Bronchial epithelial cell (primary cell): ENCODE measurements around a stretch of chr16.

GRCh38 chr16:23469840-23470450, 17.0 kb upstream of the COG7 start:
- RRBS, 2 experiments = 10 to 26% methylated on average over 3 of the region's 8 CpGs

DNA sequence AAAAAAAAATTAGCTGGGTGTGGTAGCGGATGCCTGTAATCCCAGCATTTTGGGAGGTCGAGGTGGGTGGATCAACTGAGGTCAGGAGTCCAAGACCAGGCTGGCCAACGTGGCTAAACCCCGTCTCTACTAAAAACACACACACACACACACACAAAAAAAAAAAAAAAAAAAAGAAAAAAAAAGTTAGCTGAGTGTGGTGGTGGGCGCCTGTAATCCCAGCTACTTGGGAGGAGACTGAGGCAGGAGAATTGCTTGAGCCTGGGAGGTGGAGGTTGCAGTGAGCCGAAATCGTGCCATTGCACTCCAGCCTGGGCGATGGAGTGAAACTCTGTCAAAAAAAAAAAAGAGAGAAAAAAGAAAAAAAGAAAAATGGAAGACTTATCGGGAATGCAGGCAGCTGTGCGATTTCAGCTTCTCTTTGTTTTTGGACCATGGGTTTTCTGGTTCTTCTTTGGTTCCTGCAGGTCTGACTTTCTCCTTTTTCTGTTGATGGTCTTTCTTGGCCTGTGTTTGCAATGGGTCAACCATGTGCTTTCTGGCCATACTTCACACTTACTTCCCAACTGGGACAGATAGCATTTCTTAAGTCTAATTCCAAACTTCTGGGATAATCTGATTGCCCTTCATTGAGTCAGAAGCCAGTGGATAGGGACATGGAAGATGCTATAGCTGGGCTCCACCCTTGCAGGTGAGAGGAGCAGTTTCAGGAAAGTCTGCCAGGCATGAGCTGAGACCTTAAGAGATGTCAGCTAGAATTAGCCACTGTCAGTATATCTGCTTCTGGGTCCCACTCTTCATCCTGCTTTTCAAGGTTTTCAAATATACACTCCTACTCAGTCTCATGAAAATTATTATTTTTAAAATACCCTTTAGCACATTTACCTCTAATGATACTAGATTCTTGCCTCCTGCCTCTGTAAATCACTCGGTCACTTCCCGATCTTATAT, 37.5 kb downstream of the PRKCB start:
- RRBS, 2 experiments = no CpG with 5 or more reads among the region's 12 CpGs

GRCh38 chr16:24557145-24557984, 18.0 kb downstream of the RBBP6 start:
- RRBS, 2 experiments = no CpG with 5 or more reads among the region's 10 CpGs

- RRBS, 2 experiments = no CpG with 5 or more reads among the region's 9 CpGs
These were observed 2.5 kb downstream of the TNRC6A start for GRCh38 chr16:24731634-24732591.

- RRBS, 2 experiments = no CpG with 5 or more reads among the region's 5 CpGs
These were observed 51.4 kb upstream of the SLC5A11 start for GRCh38 chr16:24794275-24794812.

DNA sequence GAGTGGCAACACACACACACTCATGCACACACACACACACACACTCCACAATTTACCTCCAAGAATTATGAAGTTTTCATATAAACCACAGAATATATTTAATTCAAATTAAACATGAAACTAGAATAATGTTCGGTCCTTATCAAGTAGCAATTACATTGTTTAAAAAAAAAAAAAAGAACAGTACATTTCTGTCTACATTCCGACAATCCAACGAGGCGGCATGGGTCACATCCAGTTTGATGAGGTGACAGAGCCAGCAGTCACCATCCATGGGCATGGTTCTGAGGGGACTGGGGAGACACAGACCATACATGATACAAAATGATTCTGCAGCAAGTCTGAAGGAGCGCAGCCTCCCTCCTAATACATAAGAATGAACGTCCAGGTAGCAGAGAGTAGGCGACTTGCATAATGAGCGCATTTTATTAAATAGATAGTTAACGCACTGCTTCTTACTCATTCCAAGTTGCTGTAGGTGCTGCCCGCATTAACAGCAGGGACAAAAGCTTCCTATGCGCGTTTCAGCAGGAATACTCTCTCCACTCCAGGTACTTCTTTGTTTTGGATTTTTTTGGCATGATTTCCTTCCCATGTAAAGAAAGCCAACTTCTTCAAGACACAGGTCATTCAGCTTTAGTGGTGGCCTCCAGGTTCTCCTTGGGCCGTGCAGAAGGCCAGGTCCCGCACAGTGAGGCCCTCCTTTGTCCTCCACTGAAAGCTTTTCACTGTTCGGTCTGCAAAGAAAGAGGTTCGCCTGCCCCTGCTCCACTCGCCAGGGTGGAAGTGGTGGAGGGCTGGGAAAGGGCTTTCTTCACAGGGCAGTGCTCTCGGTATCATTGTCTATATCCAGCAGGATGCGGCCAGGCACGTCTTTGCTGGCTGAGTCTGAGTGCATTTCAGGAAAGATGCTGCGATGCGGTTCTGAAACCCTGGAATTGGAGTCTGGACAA, 73.8 kb downstream of the SLC5A11 start:
- RRBS, 2 experiments = no CpG with 5 or more reads among the region's 22 CpGs

- RRBS, 2 experiments = no CpG with 5 or more reads among the region's 2 CpGs
These were observed 67.8 kb downstream of the ARHGAP17 start for GRCh38 chr16:24947198-24947852.

DNA sequence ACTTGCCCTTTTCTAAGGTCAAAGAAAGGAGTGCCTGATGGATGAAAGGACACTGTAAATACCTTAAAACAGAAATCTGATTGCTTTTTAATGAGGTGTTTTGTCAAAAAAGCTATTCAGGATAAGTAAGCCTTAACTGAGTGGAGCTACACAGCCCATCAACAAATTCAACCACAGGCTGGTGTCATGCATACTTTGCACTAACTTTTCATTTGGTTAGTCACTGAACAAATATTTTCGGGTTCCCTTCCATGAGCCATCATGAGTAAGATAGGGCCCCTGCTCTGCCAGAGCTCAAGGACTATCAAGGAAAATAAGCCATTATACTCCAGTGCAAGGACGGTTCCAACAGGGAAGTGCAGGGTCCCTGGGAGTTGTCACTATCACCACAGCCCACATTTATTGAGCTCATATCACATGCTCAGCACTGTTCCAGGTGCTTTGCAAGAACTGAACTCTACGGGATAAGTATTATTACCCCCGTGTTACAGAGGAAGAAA, 20.9 kb downstream of the ARHGAP17 start:
- RRBS, 2 experiments = no CpG with 5 or more reads among the region's 4 CpGs

- RRBS, 2 experiments = no CpG with 5 or more reads among the region's 11 CpGs
These were observed 2.8 kb downstream of the ARHGAP17 start for GRCh38 chr16:25011990-25013082.

DNA sequence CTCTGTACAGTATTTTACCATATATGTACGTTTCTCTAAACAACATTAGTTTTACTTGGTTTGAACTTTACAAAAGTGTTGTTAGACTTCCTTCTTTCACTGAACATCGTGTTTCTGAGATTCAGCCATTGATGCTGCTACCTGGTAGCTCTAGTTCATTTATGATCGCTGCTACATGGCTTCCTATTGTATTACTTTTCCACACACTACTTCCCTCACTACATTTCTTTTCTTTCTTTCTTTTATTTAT, 896 bp upstream of the LCMT1 start:
- RRBS, 2 experiments = no CpG with 5 or more reads among the region's 3 CpGs

DNA sequence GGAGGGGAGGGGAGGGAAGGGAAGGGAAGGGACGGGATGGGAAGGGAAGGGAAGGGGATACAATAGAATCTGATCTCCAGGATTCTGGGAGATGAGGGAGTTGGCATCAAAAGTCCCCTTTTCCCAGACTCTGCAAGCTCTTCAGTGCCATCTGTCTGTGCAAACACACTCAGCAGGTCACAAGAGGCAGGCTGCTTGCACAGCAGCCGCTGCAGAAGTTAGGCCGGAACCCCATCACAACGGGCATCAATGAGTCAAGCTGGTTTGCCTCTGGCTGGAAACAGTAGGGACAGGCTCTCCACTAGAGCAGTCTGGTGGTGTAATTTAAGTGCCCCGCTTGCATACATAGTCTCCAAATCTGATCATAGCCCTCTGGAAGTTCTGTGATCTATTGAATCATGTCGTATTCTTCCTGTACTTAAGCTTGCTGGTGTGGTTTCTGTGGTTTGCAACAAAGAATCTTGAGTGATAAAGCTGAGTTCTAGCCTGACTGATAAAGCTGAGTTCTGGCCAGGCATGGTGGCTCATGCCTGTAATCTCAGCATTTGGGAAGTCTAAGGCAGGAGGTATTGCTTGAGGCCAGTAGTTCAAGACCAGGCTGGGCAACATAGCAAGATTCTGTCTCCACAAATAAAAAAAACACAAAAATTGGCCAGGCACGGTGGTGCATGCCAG, 33.7 kb upstream of the KDM8 start:
- RRBS, 2 experiments = no CpG with 5 or more reads among the region's 7 CpGs

DNA sequence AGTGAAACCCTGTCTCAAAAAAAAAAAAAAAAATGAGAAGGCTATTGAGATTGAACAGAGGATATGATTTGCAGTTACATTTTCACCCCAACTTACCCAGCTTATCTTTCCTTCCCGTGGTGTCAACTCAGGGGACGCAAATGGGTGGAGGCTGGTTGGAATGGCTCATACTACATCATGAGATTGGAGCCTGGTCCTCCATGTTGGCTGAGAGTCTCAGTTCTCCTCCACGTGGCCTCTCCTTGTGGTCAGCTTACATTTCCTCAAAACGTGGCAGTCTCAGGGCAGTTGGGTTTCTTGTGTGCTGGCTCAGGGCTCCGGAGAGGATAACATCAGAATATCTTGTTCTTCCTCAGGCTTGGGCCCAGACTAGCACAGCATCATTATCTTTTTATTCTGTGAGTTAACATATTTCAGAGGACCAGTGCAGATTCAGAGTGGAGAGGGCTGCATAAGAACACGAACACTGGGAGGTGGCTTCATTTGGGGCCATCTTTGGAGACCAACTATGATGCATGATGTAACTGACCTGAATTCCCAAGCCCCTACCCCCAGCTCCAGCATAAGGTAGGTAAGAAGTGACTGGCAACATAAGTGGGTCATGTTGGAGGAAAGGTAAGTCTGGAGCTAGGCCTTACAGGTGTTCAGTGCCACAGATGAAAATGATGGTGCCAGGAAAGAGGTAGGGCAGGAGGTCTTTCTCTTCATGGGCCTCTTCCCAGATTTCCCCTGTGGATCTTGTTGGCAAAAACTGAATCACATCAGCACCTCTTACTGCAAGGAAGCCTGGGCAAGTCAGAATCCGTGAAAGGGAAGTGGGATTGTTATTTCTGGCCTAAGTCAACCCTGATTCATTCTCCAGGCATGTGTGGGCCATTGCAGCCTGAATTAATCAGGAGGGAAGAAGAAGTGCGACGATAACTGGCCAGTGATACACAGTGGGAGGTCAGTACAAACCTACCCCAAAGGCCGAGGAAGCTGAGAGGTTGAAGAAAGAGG, 17.5 kb upstream of the NSMCE1 start:
- RRBS, 2 experiments = no CpG with 5 or more reads among the region's 10 CpGs

DNA sequence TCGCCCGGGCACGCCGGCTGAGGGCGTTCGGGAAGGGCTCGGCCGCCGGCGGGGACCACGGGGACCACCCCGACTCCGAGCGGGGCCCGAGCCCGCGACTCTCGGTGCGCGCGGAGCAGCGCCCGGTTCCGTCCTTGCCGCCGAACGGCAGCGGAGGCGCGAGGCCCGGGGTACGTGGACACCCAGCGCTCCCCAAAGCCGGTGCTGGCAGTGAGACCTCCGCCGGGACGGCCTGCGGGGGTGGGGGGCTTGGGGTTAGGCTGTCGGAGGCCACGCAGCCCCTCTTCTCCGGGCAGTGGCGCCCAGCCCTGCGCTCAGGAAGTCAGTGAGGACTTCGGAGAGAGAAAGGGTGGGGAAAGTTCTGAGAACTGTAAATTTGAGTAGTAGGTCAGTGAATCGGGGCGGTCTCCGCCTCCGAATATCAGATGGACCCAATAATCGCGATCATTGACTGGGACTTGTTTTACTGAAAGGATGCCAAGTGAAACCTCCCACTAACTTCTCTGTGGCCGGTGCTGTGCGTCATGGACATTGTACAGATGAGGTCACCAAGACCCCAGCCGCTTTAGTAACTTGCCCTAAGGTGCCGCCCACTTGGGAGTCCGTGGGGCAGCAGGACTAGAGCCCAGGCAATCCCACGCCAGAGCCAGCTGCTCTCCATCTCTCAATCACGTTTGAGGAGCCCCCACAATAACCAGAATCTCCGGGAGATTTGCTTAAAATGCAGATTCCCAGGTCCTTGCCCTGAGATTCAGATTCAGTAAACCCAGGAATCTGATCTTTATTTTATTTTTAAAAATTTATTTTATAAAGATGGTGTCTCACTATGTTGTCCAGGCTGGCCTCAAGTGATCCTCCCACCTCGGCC, 522 bp downstream of the IL4R start:
- RRBS, 2 experiments = 1% methylated on average over 30 of the region's 59 CpGs

DNA sequence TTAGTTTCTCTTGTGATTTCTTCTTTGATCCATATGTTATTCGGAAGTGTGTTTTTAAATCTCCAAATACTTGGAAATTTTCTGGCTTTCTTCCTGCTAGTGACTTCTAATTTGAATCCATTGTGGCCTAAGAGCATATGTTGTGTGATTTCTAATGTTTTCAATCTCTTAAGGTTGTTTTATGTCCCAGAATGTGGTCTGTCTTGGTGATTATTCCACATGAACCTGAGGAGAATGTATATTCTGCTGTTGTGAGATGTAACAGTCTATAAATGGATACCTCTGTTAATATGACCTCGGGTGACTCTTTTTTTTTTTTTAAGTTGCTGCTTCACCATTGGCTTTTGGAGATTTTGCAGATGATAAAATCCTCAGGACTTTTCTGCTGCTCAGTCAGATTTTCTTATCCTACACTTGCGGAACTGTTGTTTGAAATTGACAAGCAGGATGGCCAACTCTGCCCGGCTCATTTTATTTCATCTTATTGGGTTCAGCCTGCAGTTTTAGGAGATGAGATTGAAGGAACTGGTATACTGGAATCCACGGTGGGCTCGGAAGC, 19.2 kb downstream of the IL4R start:
- RRBS, 2 experiments = no CpG with 5 or more reads among the region's 6 CpGs

GRCh38 chr16:27354620-27355615, 41.1 kb downstream of the IL4R start:
- RRBS, 2 experiments = 97 to 98% methylated on average over 1 of the region's 16 CpGs

DNA sequence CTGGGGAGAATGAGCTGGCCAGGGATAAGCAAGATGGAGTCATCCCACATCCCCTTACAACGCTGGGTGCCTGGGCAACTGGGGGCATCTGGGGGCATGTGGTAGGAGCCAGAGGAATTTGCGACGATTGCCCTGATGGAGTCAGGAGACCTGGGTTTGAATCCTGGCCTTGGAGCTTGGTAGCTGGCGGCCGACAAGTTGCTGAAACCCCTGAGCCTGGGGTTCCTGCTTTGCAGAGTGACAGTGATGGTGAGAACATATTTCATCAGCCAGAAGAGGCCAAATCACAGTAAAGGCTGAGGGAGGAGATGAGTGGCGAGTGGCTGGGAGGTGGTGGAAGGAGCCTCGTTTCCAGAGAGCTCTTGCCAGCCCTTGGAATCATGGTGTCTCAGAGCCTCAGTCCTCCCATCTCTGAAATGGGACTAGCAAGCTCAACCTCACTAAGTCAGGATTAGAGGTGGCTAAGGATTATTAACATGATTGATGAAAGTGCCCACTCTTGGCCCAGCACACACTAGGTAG, 42.9 kb downstream of the IL4R start:
- RRBS, 2 experiments = no CpG with 5 or more reads among the region's 7 CpGs

DNA sequence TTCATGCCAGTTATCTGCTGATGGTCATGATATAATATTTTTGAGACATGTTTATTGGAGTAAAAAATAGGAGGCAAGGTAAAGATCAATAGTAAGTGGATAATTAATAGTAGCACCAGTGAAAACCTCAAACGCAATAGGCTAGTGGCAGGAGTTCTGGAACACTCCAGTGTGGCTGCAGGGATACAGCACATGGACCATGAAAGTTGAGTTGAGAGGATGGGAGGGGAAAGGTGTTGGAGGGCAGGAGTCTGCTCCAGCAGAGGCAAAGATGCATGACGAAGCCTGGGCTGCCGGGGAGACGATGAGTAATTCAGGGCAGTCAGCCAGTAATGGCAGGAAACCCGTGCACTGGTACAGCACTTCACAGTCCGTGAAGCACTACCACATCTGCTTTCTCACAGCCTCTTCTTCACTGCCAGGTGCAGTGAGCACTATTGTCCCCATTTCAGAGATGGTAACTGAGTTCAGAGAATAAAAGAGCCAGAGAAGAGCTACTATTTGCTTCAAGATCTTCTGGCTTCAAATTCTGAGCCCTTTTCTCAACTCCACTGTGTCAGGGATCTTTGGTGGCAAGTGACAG, 24.4 kb downstream of the IL21R start:
- RRBS, 2 experiments = no CpG with 5 or more reads among the region's 6 CpGs

DNA sequence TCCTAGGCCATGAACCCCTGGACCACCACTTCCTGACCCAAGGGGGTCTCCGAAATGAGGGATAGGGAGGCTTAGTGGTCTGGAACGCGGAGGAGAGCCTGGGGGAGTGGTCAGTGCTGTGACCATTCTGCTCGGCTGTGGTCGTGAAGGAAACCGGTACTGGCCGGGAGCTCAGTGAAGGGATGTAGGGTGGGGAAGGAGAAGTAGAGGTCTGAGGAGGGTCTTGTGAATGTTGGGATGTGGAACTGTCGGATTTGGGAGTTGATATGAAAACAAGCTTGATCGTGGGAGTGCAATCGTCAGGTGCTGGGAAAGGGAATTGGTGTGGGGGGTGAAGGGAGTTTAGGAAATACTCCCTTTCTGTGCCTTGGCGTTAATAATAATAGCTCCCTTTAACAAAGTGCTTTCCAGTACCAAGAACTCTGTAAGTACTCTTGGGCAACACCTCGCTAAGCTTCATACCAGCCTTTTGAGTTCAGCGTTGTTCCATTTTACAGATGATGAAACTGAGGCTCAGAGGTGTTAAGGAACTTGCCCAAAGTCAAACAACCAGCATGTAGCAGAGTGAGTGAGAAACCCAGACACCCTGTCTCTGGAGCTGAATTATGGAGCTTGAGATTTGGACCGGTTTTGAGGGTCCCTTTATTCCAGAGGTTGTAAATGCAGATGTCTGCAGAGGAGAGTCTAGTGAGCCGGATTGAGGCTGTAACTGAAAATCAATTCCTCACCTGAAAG, 475 bp downstream of the KATNIP start:
- RRBS, 2 experiments = no CpG with 5 or more reads among the region's 15 CpGs

DNA sequence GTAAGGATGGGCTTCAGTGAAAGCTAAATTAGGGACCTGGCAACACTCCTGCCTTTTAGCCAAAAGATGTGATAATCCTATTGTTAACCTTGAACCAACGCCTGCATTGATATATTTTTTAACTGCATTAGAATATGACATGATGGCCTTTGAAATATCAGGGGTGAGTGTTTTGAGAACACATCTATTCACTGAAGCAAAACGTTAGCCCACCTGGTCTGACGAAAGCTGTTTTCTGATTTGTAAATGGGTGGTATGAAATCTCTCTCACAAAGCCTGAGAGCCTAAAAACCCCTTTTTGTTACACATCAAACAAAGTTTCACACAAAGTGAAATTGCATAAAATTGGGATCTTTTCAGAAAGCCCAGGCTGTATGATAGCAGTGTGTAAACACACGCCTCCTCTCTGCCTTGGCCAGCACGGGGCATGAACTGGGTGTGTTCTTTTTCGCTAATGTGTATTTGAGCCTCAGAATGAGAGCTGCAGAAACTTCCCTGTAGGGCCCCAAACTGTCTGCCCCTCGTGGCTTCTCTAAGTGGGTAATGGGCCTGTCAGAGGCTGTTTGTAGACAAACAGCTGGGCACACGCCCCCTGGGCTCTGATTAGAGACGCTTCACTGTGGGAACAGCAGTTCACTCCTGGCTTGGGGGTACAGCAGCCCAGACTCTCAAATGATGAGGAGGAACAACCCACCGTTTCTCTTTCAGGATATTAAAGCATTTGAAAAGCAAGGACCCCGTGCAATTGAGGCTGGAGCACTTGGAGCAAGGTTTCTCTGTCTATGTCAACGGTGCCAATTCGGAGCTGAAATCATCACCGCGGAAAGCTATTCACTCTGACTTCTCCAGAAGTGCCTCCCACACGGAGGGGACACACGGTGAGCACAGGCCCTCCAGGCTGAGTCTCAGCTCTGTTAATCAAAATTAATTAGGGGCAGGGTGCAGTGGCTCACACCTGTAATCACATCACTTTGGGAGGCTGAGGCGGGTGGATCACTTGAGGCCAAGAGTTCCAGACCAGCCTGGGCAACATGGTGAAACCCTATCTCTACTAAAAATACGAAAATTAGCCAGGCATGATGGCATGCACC, 78.4 kb downstream of the KATNIP start:
- RRBS, 2 experiments = no CpG with 5 or more reads among the region's 19 CpGs

- RRBS, 2 experiments = no CpG with 5 or more reads among the region's 18 CpGs
These were observed 190.5 kb downstream of the KATNIP start for GRCh38 chr16:27740202-27741057.